GM06990 (cell line): ENCODE results near the gene CENPS.

DNA sequence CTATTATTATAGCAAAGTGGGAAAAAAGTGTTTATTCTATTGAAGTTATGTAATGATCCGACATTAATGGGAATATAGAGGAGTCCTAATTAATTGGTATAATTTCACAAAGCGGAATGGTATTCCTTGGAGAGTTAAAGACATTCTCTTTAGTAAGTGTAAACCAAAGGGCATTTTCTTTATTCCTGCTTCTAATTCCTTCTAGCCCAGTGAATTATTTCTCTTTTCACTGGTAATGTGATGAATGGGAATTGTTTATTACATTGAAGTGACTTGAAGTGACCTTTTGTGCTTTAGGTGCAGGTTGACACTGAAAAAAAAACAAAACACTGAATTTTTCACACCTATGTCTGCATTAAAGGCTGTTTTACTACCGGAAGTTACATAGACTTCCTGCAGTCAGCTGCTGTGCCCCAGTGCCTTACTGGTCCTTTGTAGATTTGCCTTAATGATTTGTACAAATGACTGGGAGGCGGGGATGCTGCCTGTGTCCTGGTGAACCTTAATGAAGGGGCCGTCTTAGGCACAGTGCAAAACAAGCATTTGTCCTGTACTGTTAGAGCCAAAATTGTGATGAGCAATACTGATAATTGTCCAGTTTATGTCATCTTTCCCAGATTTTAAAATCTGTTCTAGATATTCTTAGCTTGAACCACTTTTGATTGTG is 91.0 kb upstream of the PGD start:
- RRBS: no CpG with 5 or more reads among the region's 5 CpGs

DNA sequence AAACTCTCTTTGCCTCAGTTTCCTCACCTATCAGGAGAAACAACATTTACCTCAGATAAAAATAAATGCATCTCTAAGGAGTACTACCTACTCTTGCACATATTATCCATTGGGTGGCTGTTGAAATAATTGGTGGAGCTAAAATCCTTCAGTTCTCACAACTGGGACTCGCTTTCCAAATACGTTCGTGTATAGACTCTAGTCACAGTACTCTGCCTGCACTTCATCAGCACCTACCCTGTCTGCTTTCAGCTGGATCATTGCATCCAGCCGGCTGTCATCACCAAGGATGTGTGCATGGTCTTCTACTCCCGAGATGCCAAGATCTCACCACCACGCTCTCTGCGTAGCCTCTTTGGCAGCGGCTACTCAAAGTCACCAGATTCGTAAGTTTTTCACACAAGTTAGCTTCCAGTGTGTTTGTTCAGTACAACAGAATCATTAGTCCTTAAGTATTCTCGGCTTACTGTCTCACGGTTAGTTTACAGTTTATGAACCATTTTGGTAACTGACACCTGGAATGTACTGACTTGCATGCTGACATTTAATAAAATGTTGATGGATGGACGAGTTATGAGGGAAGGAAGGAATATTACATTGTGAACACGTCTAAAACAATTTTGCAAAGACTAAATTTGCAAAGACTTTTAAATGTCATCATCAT is 37.3 kb upstream of the PGD start:
- RRBS: no CpG with 5 or more reads among the region's 13 CpGs

GRCh38 chr1:10399194-10400221 is 644 bp downstream of the PGD start:
- RRBS: 16% methylated on average over 14 of the region's 78 CpGs

DNA sequence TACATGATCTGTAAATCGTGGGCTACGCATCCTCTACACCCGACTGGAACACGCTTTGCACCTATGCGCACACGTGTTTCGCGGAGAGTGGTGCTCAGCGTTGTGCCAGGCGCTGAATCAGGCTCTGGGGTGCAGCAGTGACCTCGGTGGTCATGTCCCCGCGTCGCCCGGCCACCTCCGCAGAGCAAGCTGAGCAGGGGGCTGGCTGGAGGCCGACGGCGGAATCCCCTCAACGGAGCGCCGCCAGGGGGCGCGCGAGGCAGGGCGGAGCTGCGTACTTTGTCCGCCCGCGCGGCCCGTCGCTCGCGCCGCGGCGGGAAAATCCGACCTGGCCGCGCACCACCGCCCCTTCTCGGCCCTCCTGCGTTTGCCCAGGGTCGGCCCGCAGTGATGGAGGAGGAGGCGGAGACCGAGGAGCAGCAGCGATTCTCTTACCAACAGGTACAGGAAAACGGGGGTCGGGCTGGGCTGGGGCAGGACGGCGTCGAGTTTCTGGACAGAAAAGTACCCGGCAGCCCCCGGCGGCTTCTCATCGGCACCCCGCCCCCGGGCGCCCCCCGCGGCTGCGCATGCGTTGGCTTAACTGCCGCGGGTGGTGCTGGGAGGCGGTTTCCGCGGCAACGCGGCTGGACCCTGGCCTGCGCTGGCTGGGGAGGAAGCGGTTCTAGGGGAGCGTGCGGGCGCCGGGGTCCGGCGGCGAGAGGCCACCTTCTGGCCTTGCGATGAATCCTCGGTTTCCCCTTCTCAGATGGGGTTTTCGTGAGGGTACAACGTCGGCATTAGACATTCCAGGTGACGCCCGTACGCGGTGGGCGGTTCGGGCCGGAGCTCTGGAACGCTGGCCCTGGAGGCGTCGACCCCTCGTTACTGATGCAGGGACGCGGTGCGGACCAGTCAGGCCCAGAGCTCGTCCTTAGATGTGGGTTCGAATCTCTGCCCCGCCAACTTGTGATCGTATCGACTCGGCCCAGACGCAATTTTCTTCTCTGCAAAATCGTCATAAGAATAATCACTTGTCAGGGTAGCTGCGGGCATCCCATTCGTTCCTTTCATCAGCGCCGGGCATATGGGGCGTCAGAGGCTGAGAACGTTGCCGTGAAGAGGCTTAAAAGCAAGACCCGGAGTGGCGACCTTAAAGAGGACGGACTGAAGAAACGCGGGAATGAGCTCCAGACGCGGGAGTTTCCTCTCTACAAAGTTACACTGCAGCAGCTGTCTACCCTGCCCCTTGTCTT is at the start of gene CENPS:
TSS of gene CENPS (plus strand) at position 306 of the 1,235 bp plus-strand sequence.
- RRBS: 7% methylated on average over 5 of the region's 122 CpGs

DNA sequence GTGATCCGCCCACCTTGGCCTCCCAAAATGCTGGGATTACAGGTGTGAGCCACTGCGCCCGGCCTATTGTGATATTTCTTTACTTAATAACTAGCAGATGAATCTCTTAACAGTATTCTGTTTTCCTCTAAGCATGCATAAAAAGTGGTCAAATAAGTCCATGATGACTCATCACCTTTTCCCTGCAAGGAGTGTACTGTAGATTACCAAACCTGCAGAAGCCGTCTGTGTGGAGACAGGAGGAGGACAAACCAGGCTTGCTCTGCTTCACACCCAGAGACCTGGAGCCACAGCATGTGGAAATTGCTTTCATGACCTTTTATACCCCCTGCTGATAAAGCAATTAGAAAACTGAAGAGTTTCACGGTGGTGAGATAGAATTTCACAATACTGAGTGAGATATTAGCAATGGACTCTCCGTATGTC is 9.3 kb downstream of the CORT start:
- RRBS: no CpG with 5 or more reads among the region's 6 CpGs

- RRBS: no CpG with 5 or more reads among the region's 12 CpGs
Observed at GRCh38 chr1:10528242-10528922, 53.6 kb downstream of the PEX14 start.

- RRBS: no CpG with 5 or more reads among the region's 10 CpGs
Observed at GRCh38 chr1:10573960-10575134, 99.6 kb downstream of the PEX14 start.

DNA sequence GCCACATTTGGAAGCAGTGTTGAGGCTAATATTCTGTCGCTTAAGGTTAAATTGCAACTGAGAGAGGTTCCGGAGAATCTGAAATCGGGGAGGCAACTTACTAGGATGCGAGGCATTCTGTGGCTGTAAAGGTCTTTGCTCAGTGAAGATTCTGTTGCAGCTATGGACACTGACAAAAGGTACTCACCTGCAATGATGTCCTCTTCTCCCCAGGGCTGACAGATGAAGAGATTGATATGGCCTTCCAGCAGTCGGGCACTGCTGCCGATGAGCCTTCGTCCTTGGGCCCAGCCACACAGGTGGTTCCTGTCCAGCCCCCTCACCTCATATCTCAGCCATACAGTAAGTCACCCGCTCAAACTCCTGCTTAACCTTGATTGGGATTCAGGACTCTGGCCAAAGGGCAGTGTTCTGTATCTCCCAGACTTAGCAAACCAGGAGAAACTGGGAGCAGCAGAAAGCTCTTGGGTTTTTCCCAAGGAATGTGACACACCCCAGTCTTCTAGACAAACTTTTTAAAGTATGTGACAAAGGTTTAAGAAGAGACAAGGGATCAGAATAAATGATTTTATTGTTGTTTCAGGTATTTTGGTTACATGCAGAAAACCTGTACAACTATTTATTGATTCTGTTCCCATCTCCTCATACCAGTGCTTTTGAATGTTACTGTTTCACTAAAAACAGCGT is 124.4 kb downstream of the PEX14 start:
- RRBS: no CpG with 5 or more reads among the region's 9 CpGs

- RRBS: no CpG with 5 or more reads among the region's 6 CpGs
Observed at GRCh38 chr1:10628723-10629151, 154.0 kb downstream of the PEX14 start.

- RRBS: no CpG with 5 or more reads among the region's 7 CpGs
Observed at GRCh38 chr1:10681751-10682098, 114.7 kb downstream of the CASZ1 start.

DNA sequence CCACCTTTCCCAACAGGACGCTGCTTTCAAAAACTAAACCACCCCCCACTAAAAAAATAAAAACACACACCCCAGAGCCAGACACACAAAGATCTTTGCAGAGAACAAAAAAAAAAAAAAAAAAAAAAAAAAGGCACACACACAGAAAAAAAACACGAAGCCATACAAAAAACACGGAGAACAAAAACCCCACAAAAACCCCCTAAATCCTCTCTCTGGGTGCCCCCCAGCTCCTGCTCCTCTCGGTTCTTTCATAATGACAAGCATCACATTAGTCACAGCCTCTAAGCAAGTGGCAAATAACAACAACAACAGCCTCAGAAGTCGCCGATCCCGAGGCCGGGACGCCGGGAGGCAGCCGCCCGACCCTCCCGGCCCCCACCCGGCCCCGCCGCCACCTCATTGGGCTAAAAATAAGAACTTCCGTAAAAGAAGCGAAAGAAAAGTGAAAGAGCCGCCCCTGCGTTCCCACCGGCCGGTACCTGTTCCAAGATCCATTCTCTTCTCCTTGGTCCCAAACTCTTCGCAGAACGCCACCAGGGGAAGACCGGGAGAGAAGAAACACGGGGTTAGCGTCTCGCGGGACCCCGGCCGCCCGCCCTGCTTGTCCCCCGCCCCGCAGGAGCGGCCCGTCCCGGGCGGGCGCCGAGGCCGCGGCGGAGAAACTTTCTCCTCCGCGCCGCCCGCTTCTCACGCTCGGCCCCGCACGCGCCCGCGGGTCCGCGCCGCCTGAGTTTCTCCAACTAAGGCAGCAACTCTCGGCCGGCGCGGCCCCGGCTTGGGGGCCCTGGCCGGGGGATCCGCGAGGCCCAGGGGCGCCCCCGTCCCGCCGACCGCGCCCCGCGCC is 102.8 kb downstream of the CASZ1 start:
- RRBS: 4% methylated on average over 30 of the region's 73 CpGs

DNA sequence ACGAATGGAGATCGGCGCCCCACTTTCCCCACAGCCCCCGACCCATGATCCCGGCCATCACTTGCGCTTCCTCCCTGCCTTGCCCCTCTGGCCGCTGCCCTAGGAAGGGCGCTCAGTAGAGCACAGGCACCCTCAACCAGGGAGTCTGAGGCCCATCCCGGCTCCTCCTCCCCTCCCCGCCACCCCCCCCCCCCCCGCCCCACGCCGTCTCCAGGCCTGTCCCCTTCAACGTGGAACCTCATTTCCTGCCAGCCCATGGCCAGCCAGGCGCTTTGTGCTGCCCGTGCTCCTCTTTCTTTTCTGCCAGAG is 101.1 kb downstream of the CASZ1 start:
- RRBS: 71% methylated on average over 3 of the region's 16 CpGs

- RRBS: 42% methylated on average over 7 of the region's 20 CpGs
Observed at GRCh38 chr1:10728480-10729114, 67.8 kb downstream of the CASZ1 start.

GRCh38 chr1:10756376-10756608 is 40.2 kb downstream of the CASZ1 start:
- RRBS: no CpG with 5 or more reads among the region's 10 CpGs

DNA sequence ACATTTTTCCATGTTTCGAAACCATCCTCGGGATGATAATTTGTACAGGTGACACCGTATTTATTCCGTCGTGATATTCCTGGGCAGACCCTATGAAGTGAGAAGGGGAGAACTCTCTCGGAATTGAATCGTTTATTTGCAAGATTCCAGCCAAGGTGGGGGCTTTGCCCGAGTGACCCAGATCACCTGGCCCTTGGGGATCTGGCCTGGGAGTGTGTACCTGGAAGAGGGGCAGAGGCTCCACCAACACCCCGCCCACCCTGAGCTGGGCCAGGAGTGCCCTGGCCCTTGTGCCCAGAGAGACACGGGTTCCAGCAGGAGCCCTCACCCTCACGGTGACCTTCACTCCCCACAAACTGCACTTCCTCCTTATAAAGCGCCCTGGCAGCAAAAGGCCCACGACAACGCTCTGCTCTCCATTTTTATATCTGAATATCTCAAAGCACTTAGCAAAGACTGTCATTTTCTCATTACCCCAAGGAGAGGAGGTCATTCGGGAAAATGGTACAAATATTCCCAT is 16.6 kb downstream of the CASZ1 start:
- RRBS: no CpG with 5 or more reads among the region's 15 CpGs

- RRBS: 24% methylated on average over 2 of the region's 17 CpGs
Observed at GRCh38 chr1:10788433-10789190, 7.8 kb downstream of the CASZ1 start.

- RRBS: no CpG with 5 or more reads among the region's 12 CpGs
Observed at GRCh38 chr1:10791476-10792674, 4.6 kb downstream of the CASZ1 start.

DNA sequence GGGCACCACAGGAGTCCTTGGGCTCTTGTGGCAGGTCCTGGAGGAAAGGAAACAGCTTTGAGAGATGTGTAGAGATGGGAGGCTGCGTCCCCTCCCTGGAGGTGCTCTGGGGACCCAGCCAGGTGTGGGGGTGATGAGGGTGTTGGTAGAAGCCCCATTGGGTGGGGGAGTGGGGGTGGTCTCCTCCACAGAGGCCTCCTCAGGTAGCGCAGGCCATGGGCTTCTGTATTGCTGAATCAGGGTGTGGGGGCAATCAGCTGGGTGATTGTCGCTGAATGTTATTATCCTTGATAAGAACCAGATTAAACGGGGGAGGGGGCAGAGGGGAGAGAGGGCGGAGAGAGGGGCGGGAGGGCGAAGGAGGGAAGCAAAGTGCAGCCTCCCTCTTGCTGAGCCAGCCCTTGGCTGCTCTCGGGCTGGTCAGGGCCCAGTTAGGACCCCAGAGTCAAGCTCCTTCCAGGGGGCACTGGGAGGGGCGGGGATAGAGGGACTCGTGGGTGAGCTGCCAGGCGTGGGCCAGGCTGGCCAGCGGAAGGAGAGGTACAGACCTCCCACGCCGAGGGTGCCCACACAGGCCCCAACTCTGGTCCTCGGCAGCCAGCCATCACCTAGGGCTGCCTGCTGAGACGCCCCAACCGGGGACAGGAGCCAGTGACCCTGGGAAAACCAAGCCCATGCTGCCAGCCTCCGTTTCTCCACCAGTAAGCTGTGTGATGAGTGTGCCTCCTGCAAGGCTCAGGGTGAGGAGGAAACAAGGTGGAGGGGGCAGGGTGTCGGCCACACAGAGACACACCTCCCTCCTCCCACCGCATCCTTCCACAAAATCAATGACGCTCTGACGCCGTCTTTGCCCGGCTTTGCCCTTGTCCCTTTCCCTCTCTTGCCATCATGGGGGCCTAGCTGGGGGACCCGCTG is 23.2 kb upstream of the CASZ1 start:
- RRBS: no CpG with 5 or more reads among the region's 25 CpGs

- RRBS: no CpG with 5 or more reads among the region's 9 CpGs
Observed at GRCh38 chr1:10856057-10856413, 59.6 kb upstream of the CASZ1 start.